CD14-positive monocyte (primary cell): ENCODE results near the genes RNF133 and RNF148.

GRCh38 chr7:117656808-117657018 lies 176.9 kb downstream of the CFTR start:
- CAGE, long polyA plus RNA: no peak

DNA sequence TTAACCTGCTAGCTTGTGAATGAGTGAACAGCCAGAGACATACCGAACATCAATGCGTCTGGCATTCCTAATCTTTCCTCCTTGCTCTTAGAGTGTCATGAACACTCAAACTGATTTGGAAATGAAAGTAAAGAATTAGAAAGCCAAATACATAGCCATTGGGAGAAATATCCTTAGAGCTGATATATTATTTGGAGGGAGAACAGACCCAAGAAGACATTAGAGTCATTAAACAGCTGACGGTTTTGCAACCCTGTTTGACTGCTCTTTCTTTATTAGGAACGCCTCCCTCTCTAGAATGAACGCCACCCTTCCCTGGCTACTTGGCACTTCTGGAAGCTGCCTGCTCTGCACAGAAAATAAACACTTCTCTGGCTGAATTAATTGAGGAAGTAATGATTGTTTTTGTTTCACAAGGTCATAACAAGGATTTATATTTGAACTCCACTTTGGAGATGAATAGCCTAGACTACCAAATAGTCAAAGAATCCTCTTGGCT lies 42.8 kb downstream of the CTTNBP2 start:
- CAGE, long polyA plus RNA: no peak

GRCh38 chr7:117981999-117982839 lies 109.0 kb upstream of the CTTNBP2 start:
- CAGE, long polyA plus RNA: no peak

GRCh38 chr7:117999739-118000068 lies 126.5 kb upstream of the CTTNBP2 start:
- CAGE, long polyA plus RNA: no peak

GRCh38 chr7:119894909-119895523 lies 378.0 kb upstream of the KCND2 start:
- CAGE, long polyA plus RNA: no peak

DNA sequence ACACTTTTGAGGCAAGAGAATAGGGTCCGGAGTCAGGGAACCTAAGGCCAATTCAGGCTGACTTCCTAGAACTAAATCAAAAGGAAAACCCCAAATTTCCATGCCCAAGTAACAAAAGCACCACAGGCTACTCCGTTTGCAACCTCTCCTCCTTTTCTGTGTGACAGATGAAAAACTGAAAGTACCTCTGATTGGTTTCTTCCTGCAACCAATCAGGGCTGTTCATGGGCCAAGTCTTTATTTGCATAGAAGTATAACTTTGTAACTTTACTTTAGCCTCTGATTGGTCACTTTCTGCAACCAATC lies 239.9 kb upstream of the KCND2 start:
- CAGE, long polyA plus RNA: no peak

DNA sequence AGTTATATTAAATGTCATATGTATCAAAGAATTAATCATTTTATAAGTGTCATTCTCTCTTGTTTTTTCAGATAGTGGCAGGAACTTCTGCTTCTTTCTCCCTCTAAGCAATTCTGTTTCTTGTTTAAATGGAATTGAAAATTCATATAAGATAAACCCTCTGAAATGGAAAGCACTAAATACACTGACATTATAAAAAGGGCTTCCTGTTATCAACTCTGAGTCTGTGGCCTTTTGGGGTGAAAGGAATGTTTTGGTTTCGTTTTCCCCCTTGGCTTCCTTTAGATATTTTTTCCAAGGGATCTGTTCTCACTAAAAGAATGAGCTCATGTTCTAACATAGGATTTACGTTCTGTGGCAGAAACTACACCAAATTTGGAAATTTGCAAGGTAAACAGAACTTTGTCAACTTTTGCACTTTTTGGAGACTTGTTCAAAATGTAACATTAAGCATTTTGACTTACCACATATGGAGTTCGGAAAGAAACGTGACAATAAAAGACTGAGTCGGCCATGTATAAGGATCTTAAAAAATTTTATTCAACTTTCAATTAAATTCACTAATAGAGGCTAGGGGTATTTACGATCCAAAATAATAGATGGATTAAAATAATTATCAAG lies 11.5 kb downstream of the CPED1 start:
- CAGE, long polyA plus RNA: no peak

DNA sequence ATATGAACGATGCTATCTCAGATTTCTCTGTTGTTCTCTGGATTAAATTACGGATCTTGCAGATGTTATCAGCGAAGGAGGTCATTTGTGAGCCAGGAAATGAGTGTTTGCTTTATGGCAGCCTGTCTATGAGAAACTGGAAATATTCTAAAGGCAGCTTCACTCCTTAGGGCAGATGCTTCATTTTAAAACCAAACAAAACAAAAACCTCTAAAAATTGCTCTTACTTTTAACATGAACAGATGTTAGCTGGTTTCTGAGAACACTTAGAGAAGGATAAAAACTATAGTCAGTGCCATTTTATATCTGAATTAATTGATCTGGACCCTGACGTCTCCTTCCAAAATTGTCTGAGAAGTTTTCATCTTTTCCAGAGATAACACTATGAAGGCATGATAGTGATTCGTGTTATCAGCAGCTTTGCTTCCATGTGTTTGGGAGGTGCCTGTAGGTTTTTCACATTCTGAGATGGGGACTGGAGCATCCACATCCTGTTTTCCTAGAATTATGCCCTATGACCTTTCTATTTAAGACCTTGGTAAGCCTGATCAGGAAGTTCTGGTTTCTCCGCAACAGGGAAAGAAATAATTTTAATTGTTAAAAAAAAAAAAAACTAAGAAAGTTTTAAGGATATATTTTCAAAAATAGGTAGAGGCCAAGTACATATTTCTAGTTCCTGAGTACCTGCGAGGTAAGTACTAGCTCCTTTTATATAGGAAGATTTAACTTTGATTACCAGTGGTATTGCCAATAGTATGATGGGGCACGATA lies 53.2 kb downstream of the CPED1 start:
- CAGE, long polyA plus RNA: no peak

- CAGE, long polyA plus RNA: no peak
Observed at GRCh38 chr7:121073114-121073911, 84.8 kb downstream of the CPED1 start.

DNA sequence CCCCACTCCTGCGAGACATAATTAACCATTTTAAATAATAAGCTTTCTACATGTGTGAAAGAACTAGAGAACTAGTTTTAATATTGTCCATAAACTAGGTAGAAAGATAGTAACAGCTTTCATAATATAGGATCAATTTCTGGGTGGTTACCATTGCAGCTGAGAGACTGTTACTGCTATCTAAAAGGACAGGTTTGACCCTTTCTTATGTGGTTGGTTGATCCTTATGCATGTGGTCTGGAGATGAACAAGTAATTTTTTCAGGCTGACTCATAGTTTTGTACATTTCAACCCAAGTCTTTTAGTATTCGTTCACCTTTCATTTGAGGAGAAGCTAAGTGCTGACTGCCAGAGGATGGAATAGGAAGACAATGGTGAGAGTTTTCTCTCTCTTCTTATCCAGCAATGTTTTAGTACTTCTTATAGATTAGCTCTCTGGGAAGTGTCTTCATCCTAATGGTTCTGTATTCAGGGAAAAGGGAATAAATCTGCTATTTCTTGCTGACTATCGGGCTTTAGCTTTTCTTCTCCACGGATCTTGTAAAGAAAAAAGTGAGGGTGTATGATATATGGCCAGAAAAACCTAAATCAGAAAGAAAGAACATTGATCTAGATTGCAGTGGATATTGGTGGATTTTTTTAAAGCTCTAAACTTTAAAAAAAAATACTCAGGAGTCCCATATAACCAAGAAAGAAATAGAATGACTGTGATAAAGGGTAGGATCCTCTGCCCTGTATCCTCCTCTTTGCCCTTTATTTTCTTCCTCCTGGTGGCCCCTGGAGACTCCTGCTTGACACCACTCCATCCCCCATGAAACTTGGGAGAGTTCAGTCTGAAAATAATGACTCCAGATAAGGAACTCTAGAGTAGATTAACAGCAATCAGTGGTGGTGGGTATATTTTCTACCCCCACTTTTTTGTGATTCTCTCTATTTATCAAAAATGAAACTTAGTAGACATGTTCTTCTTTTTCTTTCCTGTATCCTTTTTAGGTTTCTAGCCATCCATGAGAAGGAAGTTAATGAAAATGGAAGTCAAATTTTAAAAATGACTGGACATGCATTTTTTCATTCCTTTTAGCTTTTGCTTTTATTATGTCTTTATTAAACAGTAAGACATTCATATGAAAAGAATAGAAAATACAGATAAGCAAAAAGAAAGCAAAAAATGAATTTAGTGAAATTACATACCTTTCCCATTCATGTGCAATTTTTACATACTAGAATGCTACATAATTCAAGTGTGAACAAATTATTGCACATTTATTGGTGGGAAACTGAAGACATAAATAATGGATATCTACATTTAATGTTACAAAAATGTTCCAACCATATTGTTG lies 88.2 kb downstream of the CPED1 start:
- CAGE, long polyA plus RNA: no peak

DNA sequence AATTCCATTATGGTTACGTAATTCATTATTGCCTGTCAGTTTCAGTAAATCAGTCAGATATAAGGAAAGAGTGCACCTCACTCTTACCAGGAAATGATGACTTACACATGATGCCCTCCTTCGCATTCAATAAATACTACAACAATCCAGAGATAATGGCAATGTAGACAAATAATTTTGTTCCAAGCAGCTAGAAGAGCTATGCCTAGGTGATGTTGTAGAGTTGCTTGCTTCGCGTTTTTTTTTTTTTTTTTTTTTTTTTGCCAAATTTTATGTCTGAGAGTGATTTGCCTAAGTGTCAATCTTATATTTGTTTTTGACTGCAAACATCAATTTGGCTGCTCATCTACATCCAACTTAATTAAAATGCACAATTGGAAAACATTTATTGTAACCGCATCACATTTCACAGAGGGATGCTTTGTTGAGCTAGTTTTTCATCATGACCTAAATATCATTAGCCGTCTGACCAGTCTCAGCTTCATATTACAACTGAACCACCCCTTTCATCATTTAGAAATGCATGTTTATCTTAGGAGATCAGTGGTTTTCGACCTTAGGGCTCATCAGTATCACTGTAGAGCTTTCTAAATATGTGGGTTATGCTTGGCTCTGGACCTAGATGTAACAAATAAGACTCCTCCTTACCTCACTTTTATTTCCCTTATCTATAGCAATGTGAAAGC lies 68.7 kb upstream of the WNT16 start:
- CAGE, long polyA plus RNA: no peak

DNA sequence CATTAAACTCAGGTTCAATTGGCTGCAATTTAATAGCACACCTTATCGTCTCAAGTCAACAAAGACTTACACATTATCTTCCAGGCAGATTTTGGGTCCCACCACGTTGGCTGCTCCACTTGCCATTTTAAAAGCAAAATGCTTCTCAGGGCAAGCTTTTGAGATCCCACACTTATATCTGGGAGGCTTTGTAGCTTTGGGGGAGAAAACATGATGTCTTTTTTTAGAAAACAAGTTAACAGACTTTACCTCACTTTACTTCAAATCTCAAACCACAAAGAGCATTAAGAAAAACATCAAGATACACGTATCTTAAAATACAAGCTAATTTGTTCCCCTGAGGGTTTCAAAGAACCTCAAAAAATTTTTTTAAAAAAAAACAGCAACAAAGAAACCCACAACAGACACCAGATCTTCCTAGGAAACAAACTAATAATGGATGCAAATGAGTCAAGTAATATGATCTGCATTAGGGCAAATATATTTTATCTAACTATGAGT lies 24.8 kb downstream of the FAM3C start:
- CAGE, long polyA plus RNA: no peak

GRCh38 chr7:121396490-121396787 lies 331 bp upstream of the FAM3C start:
- CAGE, long polyA plus RNA: no peak

- CAGE, long polyA plus RNA: no peak
Observed at GRCh38 chr7:122142912-122143658, 964 bp downstream of the AASS start.

DNA sequence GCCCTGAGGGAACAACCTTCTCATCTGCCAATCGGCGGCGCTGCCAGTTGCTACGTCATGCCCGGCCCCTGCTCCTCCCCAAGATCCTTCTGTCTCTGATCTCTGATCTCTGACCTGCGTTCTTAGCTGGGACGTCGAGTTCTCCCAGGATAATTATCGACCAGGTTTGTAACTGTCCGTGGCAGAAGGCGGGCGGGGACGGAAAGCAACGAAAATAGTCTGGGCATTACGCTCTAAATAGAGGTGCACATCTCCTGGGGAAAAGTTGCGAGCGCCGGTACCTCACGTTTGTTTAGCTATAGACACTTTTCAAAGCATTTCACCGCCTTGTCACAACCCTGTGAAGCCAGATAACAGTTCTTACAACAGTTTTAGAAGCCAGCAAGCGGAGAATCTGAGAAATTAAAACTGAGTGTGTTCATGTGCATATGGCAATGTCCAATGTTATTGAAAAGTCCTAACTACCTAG lies 318 bp upstream of the AASS start:
- CAGE, long polyA plus RNA: no peak

DNA sequence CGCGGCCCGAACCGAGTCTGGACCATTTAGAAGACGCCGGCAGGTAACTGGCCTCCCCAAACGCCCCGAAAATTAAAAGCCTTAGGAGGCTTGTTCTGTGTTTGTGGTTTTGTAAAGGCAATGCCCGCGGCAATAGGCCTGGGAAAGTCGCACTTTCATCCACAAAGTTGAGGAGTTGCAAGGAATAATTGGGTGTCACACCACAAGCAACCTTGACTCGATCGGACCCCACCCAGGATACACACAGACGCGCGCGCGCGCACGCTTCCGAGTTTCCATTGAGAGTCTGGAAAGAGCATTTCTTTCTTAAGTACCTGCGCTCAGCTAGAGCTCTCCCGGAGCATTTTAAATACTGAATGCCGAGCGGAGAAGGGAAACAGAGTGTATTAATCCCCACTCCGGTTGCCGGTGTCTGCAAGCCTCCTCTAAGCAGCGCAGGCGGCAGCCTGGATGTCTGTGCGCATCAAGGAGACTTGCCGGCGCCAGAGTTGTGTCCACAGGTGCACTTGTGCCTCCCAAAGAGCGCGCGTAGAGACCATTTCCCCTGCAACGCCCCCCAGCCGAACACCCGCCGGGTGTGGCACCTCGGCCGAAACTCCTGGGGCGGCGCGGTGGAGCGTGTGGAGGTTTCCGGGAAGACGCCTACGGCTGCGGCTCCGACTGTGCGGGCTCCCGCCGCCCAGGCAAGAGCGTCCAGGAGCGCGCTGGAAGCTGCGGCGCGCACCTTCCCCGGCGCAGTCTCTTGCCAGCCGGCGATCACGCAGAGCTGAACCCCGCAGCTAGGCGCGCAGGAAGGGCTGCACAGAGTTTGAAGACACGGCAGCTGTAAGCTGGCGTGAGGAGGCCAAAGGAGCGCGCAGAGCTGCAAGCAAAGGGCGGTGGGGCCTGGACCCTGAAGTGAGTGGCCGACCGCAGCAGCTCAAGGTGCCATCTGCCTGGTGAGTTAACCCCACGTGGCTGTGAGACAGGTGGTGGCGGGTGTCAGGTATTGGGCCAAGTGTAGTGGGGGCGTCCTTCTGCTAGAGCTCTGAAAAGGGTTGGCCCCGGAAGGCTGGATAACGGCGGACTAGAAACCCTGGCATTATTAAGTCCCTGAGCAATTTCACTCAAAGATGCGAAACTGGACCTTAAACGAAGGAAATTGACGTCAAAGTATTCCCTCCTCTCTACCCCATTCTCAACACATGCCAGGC lies 1.2 kb upstream of the FEZF1 start:
- CAGE, long polyA plus RNA: no peak

DNA sequence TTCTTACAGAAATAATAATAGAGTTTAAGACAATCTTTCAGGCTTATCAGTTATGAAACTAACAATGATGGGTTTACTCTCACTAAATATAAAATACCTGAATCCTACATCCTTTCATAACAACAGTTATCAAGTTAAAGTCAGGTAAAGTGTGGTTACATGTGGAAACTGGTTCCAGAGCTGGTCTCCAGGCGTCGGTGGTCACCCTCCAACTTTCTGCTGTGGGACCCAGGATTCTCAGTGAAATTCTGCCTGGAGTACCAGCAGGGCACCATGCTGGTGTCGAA lies 26.9 kb downstream of the RNF133 start:
- CAGE, long polyA plus RNA: no peak

GRCh38 chr7:122698886-122699404 lies at the start of gene RNF133:
Gene RNF133 (minus strand): TSS chr7:122699117.
- CAGE, long polyA plus RNA: no peak

DNA sequence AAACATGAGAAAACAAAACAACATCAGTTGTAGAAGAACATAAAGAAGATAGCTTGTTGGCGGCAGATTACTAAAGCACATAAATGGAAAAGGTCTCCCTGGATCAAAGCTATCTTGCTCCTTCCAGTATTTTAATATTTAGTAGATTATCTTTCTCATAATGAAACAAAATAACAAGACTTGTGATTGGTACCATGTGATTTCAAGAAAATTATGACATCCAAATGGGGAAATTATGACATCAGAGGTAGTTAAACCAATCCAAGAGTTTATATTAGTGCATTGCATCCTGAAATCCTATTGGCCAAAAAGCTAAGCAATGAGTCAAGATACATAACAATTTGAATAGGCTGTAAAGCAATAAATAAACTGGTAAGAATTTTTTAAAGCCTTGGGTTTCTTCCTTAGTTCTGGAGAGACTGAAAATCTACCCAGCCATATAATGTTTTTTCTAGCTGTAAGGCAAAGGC lies at the start of gene RNF148:
RNF148 (minus strand) TSS at position 148 of the 470 bp plus-strand sequence.
- CAGE, long polyA plus RNA: no peak

- CAGE, long polyA plus RNA: no peak
Observed at GRCh38 chr7:122885568-122885872, 740 bp downstream of the CADPS2 start.